ENCODE measurements around a stretch of chr10.

- PRO-cap: bidirectional peak, plus-strand start at chr10:92240803, minus-strand start at chr10:92240706
Measured at GRCh38 chr10:92240283-92240980, 50.4 kb downstream of the CPEB3 start.

GRCh38 chr10:92242850-92243730, 47.8 kb downstream of the CPEB3 start:
- PRO-cap: no peak

DNA sequence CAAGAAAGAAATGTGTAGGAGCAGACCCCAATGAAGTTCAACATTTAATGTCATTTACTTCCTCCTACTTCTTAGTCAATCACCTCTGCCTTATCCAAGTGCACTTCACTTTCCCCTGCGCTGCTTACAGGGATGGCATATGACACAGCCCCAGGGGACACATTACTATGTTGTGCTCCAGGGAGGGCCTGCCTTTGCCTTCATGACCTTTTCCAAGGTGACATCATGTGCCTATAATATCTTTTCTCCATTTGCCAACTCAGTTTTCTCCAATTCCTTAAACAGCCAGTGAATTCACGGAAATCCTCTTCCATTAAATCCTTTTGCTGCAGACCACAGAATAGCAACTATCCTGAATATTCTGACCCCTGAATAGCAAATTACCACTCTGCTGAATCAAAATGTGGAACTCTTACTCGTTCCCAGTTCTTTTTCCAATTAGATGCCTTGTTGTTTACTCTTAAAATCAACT, 139.8 kb downstream of the MARCHF5 start:
- PRO-cap: no peak

DNA sequence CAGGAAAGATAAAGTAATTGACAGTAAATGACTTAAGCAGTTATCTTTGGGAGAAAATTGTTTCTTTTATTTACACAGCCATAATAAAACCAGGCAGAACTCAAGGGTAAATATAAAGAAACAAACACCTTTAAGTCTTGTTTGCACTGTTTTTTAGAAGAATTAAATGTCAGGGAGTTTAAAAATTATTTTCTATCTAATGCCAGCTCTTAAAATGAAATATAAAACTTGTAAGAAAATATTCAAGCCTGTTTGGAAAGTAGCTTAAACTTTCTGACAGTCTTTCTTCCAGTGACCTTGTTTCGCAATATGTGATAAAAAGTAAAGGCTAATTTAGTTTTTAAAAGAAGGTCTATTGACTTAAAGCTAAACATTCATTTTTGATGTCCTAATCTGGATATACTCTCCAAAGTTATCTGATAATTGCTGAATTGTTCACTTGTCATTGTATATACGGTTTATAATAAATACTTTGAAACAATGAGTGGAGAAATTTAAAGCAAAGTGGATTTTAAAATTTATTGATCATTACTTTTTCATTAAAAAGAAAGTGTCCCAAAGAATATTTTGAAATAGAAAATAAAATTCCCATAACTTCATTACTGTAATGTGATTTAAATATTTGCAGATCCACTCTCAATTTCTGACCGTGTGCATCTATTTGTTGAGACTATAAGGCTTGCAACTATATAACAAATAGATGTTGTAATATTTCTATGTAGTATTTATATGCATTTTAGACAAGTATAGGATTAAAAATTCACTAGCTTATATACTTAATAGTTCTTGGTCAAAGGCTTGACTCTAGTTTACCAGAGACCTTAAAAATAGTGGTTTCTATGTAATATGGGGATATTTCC, 3.5 kb downstream of the HHEX start:
- PRO-cap: no peak

DNA sequence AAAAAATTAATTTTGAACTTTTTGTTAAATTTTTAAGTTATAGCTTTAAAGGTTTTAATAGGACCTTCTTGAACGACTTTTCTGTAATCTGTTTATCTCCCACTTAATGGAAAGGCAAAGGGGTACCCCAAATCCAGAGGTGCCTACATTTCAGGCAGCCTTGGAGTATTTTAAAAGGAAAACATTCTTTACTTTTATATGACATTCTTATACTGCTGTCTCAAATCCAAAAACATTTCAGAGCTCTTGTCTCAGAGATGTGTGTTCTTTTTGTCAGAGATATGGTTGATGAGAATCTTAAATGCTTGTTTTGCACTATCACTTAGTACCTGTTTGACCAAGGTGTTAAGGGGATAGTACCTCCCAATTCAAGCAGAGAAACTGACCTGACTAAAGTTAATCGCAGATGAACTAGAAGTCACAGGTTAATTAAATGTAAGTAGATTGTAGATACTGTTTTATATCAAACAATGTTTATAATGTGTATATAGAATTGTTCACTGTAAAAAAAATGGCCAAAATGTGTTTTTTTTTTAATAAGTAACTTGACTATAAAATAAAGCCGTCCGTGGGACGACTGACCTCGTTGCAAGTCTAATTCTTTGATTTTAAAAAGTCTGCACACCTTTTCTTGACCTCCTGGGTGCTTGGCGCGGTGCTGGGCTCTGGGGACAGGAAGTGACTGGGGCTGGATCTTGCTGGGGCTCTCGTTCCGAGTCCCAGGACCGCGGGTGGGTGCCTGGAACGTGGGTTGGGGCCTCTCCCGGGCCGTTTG, 5.5 kb downstream of the HHEX start:
- PRO-cap: no peak

- PRO-cap: no peak
Measured at GRCh38 chr10:92809835-92810126, 38.5 kb upstream of the EXOC6 start.

- PRO-cap: no peak
Measured at GRCh38 chr10:92818088-92818375, 30.3 kb upstream of the EXOC6 start.

DNA sequence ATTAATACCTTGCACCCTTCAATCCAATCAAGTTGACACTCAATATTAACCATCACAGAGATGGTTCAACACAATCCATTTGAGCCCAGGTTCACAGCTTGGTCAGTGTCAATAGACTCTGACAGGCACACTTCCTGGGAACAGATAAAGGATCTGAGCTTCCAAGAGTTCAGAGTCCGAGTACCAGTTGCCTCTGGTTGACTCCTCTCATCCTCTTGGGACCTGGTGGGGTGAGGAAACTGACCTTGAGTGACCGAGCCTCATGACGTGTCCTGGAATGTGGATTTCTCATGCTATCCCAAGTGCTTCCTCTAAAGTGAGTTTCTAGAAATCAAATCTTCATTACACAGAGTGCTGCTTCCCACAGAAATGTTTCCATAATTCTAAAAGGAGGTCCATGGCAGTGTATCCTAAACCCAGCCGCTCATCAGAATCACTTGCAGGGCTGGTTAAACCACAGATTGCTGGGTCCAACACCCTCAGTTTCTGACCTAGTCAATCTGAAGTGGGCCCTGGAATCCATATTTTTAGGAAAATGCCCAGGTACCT, 162.1 kb downstream of the CYP26A1 start:
- PRO-cap: no peak

- PRO-cap: no peak
Measured at GRCh38 chr10:93383654-93384067, 98.5 kb downstream of the MYOF start.

DNA sequence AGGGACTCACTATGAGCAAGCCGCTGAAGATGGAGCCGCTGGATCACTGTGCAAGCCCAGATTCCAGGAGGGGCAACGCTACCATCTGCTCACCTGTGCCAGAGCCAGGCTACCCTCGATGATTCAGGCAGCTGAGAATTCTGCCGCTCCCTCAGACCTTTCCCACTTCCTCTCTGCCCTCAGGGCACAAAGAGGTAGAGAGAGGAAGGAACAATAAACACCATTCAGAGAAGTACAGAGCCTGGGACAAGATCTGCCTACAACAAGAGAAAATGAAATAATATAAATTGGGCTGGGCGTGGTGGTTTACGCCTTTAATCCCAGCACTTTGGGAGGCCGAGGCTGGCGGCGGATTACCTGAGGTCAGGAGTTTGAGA, 98.1 kb downstream of the MYOF start:
- PRO-cap: no peak

DNA sequence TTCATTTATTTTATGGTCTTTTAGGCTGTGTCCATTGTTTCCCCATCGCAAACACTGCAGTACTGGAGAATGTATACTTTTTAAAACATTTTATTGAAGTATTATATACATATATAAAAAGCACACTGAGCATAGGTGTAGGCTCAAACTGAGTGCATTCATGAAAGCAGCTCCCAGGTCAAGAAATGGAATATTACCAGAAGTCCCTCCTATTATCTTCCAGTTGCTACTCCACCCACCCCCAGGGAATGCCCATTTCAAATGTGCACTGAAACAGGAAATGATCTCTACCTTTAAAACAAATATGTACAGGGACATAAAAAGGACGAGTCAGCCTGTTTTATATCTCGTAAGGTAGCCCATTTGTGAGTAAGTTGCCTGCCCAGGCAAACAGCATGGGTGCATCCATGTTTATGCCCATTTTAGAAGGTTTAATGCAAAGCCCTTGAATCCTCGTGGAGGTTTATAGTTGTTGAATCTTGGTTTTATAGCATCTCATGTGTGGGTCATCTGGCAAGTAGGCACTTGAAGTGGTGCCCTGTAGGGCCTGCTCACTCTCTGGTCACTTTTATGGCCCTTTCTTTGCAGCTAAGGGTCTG, 10.4 kb downstream of the FFAR4 start:
- PRO-cap: no peak

- PRO-cap: no peak
Measured at GRCh38 chr10:93701825-93702000, 679 bp downstream of the FRA10AC1 start.

DNA sequence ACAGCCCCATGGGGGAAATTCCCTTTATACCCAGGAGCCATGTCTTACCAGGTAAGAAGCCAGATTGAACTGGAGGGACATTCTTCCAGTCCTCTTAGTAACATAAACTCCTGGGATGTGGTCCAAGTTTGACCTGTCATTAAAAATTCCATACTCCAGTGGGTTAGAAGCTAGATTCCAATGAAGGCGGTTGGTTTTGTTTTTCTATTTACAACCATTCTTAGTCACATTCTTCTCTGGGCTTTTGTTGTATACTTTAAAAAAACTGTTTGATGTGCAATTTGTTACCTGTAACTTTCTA, 1.9 kb downstream of the PLCE1 start:
- PRO-cap: no peak

DNA sequence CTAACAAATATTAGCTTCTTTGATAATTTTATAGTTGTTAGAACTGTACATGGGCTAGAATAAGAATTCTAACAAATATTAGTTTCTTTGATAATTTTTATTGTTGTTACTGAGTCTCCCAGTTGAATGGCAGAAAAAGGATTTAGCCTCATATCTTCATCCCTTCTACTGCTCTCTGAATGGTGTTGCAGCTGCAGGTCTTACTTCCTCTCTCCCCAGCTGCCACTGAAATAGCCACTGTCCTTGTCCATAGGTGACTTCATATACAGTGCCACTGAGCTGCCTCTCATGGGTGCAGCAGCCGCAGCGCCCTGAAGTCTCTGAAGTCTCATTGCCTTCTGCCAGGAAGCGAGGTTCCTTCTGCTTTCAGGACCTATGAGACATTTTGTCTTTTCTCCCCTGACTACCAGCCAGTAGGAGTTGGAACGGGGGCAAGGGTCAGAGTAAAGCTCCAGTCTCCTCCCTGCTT, 6.8 kb downstream of the PLCE1 start:
- PRO-cap: no peak

DNA sequence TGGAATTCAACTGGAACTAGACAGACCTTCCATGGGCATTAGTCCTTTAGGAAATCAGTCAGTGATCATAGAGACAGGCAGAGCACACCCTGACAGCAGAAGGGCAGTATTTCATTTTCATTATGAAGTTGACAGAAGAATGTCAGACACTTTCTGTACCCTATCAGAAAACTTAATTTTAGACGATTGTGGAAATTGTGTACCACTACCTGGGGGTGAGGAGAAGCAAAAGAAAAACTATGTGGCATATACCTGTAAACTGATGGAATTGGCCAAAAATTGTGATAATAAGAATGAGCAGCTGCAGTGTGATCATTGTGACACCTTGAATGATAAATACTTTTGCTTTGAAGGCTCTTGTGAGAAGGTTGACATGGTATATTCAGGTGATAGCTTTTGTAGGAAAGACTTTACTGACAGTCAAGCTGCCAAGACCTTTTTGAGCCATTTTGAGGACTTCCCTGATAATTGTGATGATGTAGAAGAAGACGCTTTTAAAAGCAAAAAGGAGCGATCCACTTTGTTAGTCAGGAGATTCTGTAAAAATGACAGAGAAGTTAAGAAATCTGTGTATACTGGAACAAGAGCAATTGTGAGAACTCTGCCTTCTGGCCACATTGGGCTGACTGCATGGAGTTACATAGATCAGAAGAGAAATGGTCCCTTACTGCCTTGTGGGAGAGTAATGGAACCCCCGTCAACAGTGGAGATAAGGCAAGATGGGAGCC, 37.9 kb downstream of the PLCE1 start:
- PRO-cap: no peak

GRCh38 chr10:94252210-94253005, 110.3 kb downstream of the NOC3L start:
- PRO-cap: no peak

DNA sequence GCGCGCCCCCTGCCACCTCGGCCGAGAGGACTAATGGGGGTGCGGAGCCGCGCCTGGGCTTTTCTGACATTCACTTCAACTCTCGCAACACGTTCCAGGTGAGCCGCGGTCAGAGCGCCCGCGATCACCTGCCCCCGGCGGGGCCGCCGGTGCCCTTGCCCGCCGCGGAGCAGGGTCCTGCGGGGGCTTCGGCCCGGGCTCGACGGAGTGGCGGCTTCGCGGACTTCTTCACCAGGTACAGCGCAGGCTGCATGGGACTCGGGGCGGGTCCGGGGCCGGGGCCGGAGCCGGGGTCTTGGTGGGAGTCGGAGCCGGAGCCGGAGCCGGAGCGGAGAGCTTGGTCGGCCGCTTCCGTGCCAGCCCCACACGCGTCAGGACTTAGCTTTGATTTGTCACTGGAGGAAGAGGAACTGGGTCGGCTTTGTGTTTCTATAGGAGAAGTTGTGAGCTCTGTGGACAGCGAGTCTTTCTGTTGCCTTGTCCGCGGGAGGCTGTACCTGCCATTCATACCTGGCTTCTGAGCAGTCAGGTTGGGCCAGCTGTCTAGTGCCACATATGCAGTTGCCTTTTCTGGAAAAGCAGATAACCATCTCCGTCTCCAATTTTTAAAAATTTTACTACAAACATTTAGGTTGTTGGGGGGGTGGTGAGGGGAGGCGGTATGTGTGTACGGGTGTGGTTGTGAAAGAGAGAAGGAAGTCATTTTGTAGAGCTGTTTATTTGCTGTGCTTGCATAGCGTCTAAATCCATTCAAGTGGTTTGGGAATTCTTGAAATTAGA, 1.2 kb downstream of the TBC1D12 start:
- PRO-cap: no peak

GRCh38 chr10:94936872-94937307, 1.6 kb upstream of the CYP2C9 start:
- PRO-cap: no peak

DNA sequence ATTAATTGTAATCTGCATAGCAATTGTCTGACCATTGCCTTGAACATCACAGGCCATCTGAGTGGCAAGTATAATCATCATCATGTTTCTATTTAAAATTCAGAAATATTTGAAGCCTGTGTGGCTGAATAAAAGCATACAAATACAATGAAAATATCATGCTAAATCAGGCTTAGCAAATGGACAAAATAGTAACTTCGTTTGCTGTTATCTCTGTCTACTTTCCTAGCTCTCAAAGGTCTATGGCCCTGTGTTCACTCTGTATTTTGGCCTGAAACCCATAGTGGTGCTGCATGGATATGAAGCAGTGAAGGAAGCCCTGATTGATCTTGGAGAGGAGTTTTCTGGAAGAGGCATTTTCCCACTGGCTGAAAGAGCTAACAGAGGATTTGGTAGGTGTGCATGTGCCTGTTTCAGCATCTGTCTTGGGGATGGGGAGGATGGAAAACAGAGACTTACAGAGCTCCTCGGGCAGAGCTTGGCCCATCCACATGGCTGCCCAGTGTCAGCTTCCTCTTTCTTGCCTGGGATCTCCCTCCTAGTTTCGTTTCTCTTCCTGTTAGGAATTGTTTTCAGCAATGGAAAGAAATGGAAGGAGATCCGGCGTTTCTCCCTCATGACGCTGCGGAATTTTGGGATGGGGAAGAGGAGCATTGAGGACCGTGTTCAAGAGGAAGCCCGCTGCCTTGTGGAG, 3.3 kb downstream of the CYP2C9 start:
- PRO-cap: no peak

- PRO-cap: no peak
Measured at GRCh38 chr10:95290056-95290387, 781 bp downstream of the PDLIM1 start.